HTR-8/SVneo (cell line): ENCODE measurements around a stretch of chr1.

GRCh38 chr1:86503832-86504043, 35.0 kb downstream of the CLCA1 start:
- RRBS: no CpG with 5 or more reads among the region's 8 CpGs

DNA sequence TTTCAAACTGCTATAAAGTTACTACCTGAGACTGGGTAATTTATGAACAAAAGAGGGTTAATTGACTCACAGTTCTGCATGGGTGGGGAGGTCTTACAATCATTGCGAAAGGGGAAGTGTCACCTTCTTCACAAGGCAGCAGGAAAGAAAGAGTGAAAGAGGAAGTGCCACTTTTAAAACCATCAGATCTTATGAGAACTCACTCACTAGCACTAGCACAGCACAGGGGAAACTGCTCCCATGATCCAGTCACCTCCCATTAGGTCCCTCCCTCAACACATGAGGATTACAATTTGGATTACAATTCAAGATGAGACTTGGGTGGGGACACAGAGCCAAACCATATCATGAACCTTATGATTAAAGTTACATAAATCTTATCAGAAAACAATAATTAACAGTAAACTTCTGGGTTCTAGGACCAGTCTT, 70.1 kb downstream of the CLCA4 start:
- RRBS: no CpG with 5 or more reads among the region's 1 CpG

DNA sequence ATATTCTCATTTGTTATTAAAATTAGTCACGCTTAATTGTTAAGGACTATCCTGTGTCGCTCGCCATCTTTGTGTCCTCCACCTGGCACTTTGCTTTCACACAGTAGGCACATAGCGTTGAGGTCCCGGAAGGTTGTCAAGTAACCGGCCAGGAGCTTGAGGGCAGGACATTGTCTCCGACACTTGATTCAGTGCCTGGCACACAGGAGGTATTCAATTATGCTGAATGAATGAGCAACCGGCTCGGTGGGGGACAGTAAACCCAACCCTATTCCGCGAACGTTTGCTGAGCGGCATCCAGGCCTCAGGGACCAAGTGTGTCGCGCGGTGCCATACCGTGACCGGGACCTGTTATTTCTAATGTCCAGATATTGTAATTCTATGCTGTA, 428 bp upstream of the SH3GLB1 start:
- RRBS: 30% methylated on average over 9 of the region's 18 CpGs

DNA sequence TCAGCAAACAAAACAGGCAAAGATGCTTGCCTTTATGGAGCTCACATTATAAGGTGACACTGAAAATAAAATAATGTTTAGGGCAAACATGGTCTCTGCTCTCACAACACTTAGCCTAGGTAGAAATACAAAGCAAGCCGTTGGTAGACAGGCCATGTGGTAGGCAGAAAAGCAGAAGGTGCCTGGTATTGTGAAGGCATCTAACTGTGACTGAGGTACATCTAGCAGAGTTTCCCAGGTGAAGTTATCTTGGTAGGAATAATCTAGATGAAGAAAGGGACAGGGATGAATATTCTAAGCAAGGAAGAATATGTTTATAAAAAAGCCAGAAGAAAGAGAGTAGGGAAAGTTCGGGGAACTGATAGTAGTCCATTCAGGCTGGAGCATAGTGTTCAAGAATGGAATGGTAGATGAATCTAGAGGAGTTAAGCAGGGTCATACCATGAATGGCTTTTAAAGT, 31.4 kb downstream of the SH3GLB1 start:
- RRBS: no CpG with 5 or more reads among the region's 2 CpGs

GRCh38 chr1:86746022-86746379, 41.6 kb downstream of the SH3GLB1 start:
- RRBS: no CpG with 5 or more reads among the region's 1 CpG

DNA sequence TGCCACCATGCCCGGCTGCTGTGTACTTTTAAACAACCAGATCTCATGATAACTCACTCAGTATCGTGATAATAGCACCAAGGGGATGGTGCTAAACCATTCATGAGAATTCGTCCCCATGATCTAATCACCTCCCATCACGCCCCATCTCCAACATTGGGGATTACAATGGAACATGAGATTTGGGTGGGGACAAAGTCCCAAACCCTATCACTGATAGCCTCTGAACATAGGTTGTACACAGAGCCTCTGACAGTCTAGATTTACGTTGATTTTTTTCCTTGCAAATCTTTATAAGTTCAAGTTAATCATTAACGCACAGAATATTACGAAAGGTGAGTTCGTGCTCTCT, 61.3 kb downstream of the SELENOF start:
- RRBS: no CpG with 5 or more reads among the region's 8 CpGs

DNA sequence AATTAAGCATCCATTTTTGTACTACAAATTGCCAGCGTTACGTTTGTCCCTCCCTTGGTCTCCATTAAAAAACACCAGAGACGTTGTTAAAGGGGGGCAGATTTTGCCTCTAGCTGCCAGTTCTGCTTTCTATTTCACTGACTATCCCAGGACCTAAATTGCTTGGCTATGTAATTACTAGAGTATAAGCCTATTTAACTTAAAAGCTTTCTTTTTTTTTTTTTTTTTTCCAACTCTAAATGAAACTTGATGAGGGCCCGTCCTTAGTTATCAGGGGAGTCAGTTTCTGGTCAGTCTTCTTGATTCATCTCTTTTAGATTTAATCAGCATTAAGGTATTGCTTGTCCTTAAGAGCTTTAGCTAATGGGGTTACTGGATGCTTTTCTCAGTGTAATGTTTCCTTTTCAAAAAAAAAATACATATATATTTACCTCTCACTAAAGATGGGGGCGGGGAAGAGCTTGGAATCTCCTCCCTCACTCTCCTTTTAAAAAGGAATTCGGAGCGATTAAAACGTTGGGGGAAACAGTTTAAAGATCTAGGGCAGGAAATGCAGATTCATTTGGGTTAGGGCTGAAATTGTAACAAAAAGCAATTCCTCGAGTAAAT, 1.2 kb downstream of the LMO4 start:
- RRBS: no CpG with 5 or more reads among the region's 9 CpGs

DNA sequence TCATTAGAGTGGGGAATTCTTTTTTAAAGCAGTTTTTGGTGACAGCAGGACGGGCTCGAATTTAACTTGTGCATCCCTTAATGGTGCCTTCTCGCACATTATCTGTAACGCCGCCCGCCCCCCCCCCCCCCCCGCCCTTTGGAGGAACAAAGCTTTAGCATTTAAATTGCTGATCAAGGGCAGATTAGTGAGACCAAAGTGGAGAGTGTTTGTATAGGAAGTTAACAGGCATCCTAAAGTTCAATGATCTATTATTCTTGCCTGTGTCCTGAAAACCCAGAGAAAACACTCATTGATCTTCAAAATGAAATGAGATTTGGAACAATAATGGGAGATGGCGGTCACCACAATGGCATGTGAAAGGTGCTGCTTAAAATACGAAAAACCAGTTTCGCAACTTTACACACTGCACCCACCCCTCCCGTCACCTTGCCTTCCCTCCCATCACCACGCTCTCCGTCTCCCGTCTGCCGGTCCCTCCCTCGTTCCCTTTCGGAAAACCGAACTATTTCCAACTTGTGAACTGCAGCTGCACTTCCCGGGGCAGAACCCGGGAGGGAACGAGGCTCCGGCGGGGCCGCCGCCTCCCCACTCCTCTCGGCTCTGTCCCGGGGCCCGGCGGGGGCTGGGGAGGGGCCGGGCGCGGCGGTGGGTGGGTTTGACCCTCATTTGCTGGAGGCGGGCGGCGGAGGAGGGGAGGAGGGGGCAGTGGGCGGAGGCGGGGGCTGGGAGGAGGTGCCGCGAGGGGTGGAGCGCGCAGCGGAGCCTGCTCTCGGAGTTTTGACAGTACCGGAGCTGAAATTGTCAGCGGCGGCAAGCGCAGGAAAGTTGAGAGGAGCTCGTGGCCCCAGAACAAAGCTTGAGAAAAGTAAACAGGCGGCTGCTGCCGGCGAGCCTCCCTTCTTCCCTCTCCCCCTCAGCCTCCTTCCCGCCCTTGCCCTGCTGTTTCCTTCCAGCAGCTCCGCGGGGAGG, 2.6 kb downstream of the LMO4 start:
- RRBS: 1% methylated on average over 19 of the region's 55 CpGs

GRCh38 chr1:87344849-87345750, 16.4 kb downstream of the LMO4 start:
- RRBS: no CpG with 5 or more reads among the region's 2 CpGs

DNA sequence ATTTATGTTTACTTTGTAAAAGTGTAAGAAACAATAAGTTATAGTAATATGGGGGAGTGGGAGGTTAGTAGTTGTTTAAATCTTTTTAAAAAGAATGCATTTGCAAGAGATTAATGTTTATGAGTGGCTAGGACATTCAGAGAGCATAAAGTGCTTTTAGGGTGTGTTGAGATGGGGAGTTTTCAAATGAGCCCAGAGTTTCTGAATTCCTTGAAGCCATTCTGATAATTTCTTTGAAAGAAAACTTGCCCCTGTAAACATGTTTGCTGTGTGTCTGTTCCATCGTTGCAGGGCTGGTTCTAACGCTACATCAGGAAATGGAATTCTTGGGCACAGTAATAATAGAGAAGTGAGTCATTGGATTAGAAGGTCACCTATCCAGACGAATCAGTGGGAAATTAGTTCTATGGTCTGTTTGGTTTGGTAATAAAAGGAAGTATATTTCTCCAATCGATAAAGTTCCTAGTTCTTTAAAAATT, 64.0 kb downstream of the LMO4 start:
- RRBS: no CpG with 5 or more reads among the region's 4 CpGs

- RRBS: 2% methylated on average over 13 of the region's 24 CpGs
These were observed 862 bp downstream of the PKN2 start for GRCh38 chr1:88684843-88685426.

GRCh38 chr1:88768652-88769416, 84.8 kb downstream of the PKN2 start:
- RRBS: no CpG with 5 or more reads among the region's 6 CpGs

DNA sequence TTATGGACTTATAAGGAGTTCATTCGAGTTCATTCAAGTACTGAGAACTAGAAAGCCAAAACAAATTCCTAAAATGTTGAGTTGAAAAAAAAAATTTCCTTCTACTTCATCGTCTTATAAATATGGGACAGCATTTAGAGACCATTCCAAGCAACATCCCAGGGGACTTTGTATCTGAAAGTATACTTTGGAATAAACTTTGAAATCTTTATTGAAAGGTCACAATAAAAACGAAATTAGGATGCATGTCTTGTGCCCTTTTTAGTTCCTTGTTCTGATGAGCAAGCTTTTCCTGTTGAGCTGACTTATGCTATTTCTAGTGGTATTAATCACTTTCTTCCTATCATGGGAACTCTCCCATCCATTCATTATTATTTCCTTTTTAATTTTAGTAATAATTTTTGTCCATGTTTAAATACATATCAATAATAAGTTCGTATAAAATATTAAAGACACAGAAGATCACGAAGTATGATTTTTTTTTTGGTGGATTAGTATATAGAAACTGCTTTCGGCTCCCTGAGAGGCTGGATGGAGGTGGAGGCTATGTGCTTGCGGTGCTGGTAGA, 4.0 kb upstream of the GBP2 start:
- RRBS: no CpG with 5 or more reads among the region's 7 CpGs

- RRBS: no CpG with 5 or more reads among the region's 6 CpGs
These were observed 3.5 kb downstream of the GBP5 start for GRCh38 chr1:89269009-89269670.

DNA sequence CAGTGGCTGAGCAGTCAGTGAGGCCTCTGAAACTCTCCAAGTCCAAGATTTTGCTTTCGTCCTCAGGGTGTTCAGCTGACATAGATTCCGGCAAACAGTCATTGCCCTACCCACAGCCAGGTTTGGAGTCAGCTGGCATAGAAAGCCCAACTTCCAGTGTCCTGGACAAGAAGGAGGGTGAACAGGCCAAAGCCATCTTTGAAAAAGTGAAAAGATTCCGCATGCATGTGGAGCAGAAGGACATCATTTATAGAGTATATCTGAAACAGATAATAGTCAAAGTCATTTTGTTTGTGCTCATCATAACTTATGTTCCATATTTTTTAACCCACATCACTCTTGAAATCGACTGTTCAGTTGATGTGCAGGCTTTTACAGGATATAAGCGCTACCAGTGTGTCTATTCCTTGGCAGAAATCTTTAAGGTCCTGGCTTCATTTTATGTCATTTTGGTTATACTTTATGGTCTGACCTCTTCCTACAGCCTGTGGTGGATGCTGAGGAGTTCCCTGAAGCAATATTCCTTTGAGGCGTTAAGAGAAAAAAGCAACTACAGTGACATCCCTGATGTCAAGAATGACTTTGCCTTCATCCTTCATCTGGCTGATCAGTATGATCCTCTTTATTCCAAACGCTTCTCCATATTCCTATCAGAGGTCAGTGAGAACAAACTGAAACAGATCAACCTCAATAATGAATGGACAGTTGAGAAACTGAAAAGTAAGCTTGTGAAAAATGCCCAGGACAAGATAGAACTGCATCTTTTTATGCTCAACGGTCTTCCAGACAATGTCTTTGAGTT, 49.6 kb upstream of the LRRC8C start:
- RRBS: no CpG with 5 or more reads among the region's 8 CpGs

- RRBS: no CpG with 5 or more reads among the region's 4 CpGs
These were observed 59.9 kb downstream of the LRRC8C start for GRCh38 chr1:89692683-89693275.

DNA sequence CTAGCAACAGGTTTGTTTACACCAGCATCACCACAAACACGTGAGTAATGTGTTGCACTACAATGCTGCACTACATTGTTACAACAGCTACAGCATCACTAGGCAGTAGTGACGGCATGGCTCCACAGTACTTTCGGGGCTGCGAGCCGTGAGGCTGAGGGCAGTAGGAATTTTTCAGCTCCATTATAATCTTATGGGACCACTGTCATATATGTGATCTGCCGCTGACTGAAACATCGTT, 82.7 kb upstream of the LRRC8D start:
- RRBS: no CpG with 5 or more reads among the region's 7 CpGs

DNA sequence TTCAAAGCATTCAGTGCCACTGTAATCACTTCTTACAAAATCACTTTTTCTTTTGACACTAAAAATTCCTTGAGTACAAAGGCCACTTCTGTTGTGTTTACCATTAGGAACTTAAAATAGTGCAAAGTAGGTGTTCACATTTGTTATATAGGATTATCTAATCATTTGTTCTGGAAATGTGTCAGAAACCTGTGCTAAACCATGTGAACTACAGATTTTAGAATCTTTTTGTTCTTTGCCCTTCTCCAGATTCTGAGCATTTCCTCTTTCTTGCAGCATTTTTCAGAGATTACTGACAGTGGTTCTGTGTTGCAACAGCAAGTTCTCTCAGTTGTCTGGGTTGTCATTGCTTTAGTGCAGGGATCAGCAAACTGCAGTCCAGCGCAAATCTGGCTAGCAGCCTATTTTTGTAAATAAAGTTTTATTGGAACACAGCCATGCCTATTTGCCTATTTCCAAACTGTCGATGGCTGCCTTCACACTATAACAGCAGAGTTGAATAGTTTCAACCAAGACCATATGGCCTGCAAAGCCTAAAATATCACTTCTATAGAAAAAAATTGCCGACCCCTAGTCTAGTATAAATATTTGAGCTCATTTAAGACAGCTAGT, 66.4 kb upstream of the LRRC8D start:
- RRBS: no CpG with 5 or more reads among the region's 3 CpGs

- RRBS: no CpG with 5 or more reads among the region's 6 CpGs
These were observed 3.8 kb upstream of the ZNF326 start for GRCh38 chr1:89991019-89991626.

DNA sequence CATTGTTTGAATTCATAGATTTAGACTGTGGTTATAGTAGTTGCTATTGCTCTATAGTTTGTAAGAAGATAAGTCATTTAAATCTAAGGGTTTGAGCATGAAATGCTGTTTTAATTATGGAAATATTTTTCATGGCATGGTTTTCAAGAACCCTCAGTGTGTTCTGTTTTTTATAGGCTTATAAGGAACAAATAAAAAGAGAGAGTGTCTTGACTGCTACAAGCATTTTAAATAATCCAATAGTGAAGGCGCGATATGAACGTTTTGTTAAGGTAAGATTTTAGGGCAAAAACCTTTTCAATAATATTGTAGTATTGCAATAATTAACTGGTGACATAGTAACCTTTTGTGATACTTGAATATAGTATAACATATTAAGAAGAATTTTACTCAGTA, 27.2 kb downstream of the ZNF326 start:
- RRBS: no CpG with 5 or more reads among the region's 3 CpGs